SEM (cell line): ENCODE measurements around a stretch of chr6.

GRCh38 chr6:47310174-47310515 is 440 bp upstream of the TNFRSF21 start:
- PRO-cap = no peak

GRCh38 chr6:47405368-47405974 is 72.1 kb upstream of the CD2AP start:
- PRO-cap = no peak

DNA sequence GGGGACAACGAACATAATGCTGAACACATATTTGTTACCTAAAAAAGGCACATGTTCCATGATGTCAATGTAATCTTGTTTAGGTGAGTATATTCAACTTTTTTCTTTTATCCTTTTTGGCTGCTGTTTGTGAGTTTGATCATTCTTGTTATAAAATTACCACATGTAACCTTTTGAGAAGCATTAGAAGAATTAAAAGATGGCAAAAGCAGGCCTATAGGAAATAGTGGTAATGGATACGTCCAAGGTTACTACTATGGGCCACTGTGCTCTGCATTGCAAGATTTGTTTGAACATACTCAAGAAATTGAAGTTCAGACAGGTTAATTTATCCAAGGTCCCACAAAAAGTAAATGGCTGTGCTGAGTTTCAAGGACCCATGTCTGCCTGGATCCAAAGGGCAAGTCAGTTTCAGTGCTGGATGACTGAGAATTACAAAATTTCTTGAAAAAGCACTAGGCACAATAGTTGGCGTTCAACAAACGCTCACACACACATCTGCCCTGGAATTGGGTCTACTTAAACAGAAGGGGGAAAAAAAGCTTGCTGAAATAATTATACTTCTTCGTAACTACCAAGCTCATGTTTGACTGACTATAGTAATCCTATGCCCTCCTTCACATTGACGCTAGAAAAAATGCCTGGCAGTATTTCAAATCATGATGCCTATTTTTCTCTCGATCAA is 967 bp upstream of the CD2AP start:
- PRO-cap = no peak

GRCh38 chr6:47595640-47595978 is 102.8 kb upstream of the ADGRF4 start:
- PRO-cap = no peak

- PRO-cap = no peak
Observed at GRCh38 chr6:47656145-47656584, 42.2 kb upstream of the ADGRF4 start.

DNA sequence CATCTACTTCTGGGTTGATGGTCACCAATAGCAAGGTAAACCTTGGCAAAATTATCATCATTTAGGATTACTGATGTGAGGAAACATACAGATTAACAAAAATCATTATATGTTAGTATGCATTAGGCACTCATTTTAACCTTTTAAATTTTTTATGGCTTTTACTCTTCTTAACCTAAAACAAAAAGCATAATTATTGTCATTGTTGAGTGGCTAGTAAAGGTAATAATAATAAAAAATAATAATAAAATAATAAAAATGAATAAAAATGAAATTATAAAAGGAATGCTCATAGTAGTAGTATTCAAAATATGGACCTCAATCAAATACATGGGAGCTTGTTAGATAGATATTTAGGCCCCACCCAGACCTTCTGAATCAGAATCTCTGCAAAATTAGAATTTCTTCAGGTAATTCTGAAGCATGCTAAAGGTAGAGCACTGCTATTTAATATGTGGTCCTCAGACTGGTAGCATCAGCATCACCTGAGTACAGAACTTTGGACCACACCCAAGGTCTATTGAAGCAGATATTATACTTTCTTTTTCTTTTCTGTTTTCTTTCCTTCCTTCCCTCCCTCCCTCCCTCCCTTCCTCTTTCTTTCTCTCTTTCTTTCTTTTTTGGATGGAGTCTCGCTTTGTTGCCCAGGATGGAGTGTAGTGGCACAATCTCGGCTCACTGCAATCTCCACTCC is 19.8 kb downstream of the PTCHD4 start:
- PRO-cap = no peak

GRCh38 chr6:49728622-49729184 is 15.4 kb upstream of the CRISP2 start:
- PRO-cap = no peak

DNA sequence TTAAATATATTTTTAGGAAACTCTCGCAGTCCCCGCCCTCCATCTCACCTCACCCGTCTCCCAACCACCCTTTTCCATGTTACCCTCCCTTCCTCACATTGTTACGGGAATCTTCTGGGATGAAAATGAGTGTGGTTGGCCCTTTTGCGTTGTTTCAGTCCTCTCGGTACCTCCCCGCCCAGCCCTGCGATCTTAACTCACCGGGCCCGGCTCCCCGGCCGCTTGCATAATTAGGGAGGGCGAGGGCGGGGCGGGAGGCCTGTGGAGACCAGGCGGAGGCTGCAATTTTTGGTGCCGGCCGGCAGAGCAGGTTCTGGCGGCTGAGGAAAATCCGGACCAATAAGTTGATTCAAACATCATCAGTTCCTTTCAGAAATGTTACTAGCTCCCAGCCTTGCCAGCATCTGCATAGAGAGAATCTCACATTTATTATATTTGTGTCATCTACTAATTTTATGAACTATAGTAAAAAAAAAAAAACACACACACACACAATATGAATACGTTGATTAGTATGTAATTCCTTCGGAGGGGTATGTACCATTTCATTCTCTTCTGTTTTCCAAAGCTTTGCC is 25.2 kb downstream of the TFAP2B start:
- PRO-cap = no peak

GRCh38 chr6:52271632-52272617 is 12.6 kb downstream of the MCM3 start:
- PRO-cap = no peak

DNA sequence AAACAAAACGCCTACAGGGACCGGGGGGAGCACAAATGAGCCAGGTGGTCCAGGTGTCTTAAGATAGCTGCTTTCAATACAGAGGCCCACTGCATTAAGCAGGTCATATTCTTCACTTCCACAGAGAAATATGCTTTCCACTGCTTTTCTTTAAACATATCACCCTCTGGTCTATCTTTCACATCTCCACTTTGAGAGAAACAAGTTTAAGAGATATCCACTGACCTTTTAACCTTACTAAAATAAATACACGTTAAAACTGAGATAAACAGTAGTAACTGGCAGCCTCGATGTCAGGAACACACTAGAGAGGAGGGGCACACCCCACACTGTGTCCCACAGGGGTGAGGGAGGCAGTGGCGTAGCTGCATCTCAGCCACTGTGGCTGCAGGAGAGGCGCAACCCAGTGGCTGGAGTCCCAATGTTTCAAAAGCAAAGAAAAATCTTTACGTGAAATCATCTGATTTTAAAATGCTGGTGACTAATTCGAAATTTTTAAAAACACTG is 54.9 kb downstream of the TRAM2 start:
- PRO-cap = no peak

- PRO-cap = bidirectional peak, plus-strand start at chr6:52577217, minus-strand start at chr6:52577028
Observed at GRCh38 chr6:52577115-52577782, 389 bp upstream of the TRAM2 start.

GRCh38 chr6:52579071-52579618 is 2.3 kb upstream of the TRAM2 start:
- PRO-cap = no peak

GRCh38 chr6:52588919-52589560 is 12.2 kb upstream of the TRAM2 start:
- PRO-cap = no peak

DNA sequence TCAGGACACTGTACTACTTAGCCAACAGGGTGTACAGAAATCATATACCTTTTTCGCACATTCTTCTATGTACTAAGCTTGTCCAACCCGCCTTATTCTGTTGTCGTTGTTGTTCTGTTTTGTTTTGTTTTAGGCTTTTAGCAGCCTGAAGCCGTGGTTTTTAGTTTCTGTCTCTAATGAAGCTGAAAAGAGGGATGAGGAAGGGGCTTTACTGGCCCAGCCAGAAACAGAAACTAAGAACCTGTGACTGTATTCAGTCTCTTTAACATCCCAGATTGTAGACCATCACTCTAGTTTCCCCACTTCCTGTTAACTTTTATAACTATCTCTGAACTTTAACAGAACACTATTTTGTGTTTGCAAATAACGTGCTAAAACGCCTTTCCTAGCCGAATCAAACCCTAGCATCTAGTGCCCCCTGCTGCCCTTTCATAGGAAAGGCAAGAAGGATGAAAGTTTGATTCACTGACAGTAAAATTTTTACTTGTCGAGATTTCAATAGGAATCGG is 7.4 kb upstream of the TMEM14A start:
- PRO-cap = unidirectional peak, minus-strand start at position 311 of the sequence

DNA sequence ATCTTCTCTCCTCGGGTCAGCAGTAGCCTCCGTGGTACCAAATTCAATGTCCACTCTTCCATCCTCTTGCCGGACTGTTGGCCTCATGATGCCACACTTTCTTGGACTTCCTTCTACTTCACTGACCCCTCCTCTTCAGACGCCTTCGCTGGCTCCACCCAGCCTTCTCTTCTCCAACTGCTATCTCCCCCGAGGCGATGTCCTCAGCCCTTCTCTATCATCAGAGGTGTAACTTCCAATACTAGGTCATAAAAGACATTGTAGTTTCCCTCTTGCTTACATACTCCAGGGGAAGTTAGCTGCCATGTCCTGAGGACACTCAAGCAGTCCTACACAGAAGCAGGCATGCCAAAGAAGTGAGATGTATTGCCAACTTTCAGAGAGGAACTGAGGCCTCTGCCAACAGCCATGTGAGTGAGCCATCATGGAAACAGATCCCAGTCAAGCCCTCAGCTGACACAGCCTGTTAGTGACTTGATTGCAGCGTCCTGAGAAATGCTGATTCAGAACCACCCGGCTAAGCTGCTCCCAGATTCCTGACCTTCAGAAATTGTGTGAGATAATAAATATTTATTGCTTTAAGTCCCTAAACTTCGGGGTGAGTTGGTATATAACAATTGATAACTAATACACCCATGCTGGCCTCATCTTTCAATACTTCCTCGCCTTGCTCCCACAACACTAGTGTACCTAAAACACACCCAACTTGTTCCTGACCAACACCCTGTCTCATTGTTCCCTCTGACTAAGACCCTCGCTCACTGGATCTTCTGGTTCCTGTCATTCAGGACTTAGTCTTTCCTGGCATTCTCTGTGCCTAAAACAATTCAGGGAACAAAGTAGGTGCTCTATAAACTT is 38.2 kb downstream of the GSTA2 start:
- PRO-cap = no peak

DNA sequence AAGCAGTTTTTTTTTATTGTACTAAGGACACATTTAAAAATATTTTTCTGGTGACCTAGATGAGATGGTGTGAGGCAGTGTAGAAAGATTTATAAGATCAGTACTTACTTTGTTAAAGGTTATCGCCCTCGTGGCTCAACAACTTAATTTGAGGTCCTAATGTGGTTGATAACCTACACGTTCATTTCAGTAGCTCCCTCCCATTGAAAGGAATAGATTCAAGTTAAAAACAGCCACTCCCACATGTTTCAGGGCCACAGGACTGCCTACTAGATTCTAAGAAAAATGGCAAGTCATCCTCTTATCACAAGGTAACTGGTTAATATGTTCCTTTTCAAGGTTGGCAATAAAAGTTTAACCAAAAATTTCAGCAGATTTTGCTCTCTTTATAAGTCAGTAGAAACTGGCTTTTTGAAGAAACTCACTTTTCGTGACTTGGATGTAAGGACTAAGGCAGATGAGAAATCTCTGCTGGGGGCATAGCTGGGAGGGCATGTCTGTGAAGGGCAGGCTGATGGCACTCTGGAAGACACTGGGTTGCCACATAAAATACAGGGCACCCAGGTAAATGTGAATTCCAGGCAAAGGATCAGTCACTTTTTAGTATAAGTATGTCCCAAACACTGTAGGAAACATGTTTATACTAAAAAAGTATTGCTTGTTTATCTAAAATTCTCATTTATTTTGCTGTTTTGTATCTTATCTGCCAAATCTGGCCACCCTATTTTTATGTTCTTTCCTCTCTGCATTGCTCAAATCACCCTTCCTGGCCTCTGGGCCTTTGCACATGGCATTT is 16.9 kb downstream of the GSTA2 start:
- PRO-cap = no peak

DNA sequence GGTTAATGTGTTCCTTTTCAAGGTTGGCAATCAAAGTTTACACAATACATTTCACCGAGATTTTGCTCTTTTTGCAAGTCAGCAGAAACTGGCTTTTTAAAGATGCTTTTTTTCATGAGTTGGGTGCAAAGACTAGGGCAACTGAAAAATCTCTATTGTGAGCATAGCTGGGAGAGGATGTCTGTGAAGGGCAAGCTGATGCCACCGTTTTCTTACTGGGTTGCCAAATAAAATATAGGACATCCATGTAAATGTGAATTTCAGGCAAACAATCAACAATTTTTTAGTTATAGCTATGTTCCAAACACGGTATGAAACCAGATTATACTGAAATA is 341 bp upstream of the GSTA1 start:
- PRO-cap = no peak

- PRO-cap = no peak
Observed at GRCh38 chr6:52815167-52815930, 11.7 kb upstream of the GSTA1 start.

GRCh38 chr6:53067884-53068676 is 2.9 kb downstream of the FBXO9 start:
- PRO-cap = no peak

- PRO-cap = no peak
Observed at GRCh38 chr6:53258222-53259118, 90.3 kb downstream of the ELOVL5 start.